Mucosa of descending colon (tissue), 1 donor: ENCODE data around the genes SCNN1G and COG7.

GRCh38 chr16:22325334-22326304, 28.4 kb downstream of the POLR3E start:
- PRO-cap, result no peak

- PRO-cap, result no peak
Measured at GRCh38 chr16:22424267-22425441, 50.2 kb upstream of the CDR2 start.

DNA sequence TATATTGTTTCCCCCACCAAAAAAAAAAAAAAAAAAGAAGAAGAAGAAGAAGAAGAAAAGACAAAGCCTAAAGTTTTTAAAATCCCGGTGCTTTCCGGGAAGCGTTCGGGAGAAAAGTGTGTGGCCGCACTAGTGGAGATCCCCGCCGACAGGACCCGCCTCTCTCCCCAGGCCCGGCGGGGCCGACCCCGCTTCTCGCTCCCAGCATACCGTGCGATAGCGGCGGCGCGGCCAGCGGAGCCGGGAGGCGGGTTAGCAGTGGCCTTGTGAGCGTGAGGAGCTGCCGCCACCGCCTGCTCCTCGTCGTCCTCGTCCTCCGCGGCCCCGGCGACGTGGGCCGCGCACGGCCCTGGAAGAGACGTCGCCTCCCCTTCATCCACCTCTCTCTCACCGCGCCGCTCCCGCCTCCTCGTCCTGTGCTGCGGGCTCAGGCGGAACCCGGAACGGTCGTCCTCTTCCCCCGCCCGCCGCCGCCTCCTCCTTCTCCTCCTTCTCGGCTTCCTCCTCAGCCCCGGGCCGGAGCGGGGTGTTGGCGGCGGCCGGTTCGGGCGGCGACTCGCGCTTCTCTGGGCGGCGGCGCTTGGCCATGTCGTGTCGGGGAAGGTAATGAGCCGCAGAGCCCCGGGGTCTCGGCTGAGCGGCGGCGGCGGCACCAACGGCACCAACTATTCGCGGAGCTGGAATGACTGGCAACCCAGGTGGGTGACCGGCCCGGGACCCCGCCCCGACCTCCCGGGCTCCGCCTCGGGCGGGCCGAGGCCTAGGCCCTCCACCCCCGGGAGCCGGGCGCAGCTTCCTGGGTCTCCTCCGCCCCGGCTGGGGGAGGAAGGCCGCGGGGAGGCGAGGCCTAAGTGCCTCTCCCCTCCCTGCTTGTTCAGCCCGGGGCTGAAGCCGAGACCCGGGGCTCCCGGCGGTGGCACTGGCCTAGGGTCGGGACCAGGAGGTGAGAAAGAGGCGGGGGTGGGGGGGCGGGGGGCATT, 62.7 kb upstream of the CDR2 start:
- PRO-cap, result bidirectional peak, plus-strand start at position 261 of the sequence, minus-strand start at position 389 of the sequence; bidirectional peak, plus-strand start at position 789 of the sequence, minus-strand start at position 666 of the sequence

DNA sequence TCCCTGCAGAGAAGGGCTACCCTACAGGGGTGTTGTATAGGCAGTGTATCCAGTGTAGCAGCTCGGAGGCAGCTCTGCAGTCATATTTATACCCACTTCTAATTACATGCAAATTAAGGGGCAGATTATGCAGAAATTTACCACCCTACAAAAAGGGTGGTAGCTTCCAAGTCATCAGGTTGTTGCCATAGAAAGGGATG, 98.5 kb downstream of the HS3ST2 start:
- PRO-cap, result no peak

- PRO-cap, result no peak
Measured at GRCh38 chr16:23139829-23140621, 9.2 kb downstream of the USP31 start.

GRCh38 chr16:23182518-23183000, at the start of gene SCNN1G:
TSS of gene SCNN1G (plus strand) at chr16:23182745.
- PRO-cap, result unidirectional peak, plus-strand start at chr16:23182719

DNA sequence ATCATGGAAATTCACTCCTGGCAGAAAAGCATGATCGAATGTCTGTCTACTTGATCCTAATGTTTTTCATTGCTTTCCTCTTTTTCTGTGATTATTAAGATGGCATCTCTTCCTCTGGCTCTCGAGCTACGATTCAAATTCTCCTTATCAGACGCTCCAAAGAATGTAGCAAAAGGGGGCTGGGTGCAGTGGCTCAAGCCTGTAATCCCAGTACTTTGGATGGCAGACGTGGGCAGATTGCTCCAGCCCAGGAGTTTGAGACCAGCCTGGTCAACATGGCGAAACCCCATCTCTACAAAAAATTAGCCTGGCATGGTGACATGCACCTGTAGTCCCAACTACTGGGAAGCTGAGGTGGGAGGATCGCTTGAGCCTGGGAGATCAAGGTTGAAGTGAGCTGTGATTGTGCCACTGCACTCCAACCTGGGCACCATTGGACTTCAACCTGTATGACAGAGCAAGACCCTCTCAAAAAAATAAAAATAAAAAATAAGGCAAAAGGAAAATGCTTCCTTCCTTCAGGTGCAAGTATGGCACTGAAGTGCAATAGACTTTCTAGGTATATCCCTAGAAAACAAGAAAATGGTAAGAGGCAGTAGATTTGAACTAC, 35.6 kb downstream of the COG7 start:
- PRO-cap, result no peak

GRCh38 chr16:23452483-23453558, at the start of gene COG7:
TSS of gene COG7 (minus strand) at chr16:23453189.
- PRO-cap, result unidirectional peak, plus-strand start at chr16:23452782; unidirectional peak, minus-strand start at chr16:23453170

- PRO-cap, result no peak
Measured at GRCh38 chr16:23456445-23456736, 3.4 kb upstream of the COG7 start.

DNA sequence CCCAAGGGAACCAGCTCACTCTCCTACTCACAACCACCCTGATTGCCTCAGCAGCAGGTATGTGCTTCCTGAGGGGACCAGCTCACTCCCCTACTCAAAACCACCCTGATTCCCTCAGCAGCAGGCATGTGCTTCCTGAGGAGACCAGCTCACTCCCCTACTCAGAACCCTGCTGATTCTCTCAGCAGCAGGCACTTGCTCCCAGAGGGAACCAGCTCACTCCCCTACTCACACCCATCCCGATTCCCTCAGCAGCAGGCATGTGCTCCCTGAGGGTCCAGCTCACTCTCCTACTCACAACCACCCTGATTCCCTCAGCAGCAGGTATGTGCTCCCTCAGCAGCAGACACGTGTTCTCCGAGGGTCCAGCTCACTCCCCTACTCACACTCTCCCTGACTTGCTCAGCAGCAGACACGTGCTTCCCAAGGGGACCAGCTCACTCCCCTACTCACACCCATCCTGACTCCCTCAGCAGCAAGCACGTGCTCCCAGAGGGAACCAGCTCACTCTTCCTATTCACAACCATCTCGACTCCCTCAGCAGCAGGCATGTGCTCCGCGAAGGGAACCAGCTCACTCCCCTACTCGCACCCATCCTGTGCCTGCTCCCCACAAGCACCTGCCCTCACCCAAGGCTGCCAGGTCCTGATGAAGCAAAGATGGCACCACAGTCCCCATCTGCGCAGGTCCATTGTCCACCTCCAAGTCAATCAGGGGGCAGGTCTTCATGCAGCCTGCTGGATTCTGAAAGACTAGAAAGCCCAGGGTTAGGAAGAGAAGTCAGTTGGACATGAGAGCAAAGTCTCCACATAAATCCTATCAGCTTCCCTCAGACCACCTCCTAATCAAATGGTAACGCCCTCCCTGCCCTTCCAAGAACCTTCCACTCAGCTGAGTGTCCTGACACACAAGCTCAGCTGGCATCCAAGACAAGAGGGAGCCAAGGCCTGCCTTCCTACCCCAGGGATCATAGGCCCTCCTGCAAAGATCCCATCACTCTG, 26.4 kb upstream of the COG7 start:
- PRO-cap, result no peak

DNA sequence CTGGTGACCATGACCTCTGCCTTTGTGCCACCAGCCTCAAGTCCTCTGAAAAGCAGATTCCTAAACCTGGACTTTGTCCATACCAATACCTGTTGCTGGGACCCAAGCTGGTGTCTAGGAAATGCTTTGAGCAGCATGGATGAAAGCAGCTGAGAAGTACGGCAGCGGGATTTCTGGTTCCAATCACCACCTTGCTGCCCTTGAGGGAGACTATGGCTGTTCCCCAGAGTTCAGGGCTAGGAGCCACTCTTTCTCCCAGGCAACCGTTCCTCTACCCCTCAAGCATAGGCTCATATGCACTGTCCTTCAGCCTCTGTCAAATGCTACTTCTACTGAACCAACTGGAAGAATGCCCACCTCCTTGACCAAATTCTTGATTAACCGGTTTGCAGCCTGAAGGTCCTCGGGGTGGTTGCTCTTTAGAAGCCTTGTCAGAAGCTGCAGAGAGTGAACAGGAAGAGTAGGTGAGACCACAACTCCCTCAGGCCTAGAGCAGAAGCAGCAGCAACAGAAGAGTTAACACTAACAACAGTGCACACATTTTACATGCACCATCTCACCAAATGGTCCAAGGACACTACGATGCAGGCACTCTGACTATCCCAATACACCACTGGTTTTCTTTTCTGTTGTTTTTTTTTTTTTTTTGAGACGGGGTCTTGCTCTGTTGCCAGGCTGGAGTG, 23.8 kb downstream of the GGA2 start:
- PRO-cap, result no peak

GRCh38 chr16:23558374-23558596, 758 bp downstream of the UBFD1 start:
- PRO-cap, result no peak

DNA sequence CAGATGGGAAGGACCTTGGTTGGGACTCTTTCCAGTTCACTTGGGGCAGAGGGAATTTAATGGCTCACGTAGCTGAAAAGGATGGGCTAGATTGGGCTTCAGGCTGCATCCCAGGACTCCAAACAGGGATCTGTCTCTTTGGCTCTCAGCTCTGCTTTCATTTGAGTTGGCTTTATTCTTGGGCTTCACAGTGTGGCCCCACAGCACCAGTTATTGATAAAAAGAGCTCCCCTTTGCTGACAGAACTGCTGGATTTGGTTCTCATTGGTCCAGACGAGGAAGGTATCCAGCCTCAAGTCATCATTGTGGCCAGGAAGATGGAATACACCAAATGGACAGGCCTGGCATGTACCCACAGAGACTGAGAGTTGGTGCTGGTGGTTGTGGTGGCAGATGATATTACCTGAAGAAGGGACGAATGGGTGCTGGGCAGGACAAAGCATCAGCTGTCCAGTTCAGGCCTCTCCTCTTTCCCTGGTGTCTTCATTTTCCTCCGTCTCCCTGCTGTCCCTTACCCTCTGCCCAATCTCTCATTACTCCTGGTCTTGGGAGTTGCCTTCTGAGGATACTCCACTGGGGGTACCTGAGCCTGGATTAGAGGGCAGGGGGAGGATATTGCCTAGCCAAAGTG, 9.4 kb upstream of the PLK1 start:
- PRO-cap, result no peak

GRCh38 chr16:23698984-23699548, 14.0 kb downstream of the ERN2 start:
- PRO-cap, result bidirectional peak, plus-strand start at chr16:23699360, minus-strand start at chr16:23699252

DNA sequence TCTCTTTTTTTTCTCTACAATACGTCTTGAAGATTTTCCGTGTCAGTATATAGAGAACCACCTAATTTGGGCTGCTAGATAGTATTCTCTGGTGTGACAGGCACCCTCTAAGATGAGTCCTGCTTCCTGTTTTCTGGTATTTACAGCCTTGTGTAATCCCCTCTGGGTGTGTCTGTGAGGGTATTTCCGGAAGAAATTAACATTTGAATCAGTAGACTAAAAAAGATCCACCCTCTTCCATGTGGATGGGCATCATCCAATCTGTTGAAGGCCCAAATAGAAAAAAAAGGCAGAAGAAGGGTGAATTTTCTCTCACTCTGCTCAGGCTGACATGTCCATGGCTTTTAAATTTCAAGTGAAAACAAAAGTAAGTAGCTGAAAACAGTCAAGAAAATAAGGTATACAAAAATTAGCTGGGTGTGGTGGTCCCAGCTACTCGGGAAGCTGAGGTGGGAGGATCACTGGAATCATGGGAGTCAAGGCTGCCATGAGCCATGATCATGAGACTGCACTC, 119.5 kb upstream of the RBBP6 start:
- PRO-cap, result no peak

DNA sequence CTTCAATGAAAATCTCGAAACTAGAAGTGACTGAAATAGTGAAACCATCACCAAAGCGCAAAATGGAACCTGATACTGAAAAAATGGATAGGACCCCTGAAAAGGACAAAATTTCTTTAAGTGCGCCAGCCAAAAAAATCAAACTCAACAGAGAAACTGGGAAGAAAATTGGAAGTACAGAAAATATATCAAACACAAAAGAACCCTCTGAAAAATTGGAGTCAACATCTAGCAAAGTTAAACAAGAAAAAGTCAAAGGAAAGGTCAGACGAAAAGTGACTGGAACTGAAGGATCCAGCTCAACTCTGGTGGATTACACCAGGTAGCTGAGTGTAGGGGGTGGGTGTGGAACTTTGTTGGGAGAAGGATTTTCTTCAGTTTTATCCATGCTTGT, 30.8 kb downstream of the RBBP6 start:
- PRO-cap, result unidirectional peak, plus-strand start at position 271 of the sequence

GRCh38 chr16:24730541-24730762, 1.0 kb downstream of the TNRC6A start:
- PRO-cap, result no peak

- PRO-cap, result no peak
Measured at GRCh38 chr16:24759175-24759917, 29.9 kb downstream of the TNRC6A start.

DNA sequence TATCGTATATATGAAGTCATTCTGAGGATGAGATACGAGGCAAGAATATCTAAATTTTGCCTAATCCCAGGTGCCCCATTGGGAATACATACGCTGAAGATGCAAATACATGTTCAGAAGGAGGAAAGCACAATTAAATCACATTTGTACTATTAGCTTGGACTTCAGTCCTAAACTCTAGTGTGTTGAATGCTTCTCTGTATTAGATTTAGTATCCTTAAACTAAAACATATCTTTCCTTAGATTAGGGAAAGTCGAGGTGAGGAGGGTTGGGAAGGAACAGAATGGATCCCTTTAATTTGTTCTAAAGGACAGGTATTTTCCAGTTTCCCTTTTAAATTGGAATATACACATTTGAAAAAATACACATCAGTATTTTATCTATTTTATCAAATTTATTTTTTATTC, 37.7 kb downstream of the TNRC6A start:
- PRO-cap, result no peak

DNA sequence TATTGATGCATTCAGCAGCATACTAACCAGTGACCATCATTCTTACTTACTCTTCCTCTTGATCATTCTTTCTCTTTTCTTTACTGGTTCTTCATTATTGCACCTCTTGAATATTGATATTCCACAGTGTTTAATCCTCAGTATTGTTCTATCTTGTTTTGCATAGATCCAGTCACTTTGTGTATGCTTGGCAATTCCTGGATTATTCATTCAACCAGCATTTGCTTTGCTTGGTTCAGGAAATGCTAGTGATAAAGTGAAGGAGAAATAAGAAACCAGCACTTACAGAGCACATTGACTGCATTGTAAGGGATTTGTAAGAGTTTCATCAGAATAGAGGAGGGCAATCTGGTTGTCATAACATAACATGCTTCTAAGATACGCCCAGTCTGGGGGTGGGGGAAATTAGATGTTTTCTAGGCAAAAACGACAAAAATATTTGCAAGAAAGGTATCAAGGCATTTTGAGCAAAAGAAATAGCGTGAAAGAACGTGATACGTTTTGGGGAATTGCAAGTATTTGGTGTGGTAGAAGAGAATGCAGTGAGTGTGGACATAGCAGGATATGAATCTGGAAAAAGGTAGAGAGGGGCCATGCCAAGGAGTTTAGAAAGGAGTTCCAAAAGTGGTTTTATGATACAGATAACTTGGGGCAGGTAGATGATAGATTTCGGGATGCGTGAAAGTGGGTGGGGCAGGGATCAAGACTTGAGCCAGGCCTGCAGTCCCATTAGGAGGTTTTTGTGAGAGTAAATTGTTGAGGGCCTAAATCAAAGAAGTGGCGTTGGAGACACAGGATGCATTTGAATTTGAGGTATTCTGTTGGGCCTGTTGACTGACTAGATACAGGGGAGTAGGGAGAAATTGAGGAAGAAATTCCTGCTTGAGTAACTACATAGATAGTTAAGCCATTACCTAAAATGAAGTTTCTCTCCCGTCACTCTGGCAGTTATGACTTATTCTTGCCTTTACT, 40.5 kb downstream of the TNRC6A start:
- PRO-cap, result no peak